Upper lobe of left lung (tissue), 5 donors: ENCODE measurements around a stretch of chr13.

GRCh38 chr13:109788919-109789239, 2.5 kb upstream of the IRS2 start:
- PRO-cap, 2 experiments = no peak in any of the 2 experiments
- RAMPAGE, long total RNA, 4 experiments = no peak in any of the 4 experiments

DNA sequence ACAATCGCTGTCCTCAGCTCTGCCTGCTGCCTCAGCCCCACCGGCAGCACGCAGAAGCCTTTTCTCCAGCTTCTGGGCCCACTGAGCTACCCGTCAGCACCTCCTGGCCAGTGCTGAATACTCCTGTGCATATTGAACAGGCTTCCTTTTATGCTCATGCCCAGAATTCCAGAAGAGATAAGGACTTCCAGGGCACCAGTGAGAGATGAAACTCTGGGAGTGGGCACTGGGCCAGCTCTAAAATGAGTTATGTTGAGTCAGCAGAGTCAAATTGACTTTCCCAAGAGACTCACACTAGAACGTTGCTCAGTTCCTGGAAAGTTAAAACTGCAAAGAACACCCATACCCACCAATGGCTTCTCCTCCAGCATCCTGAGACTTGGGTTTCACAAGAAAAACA, 119.2 kb downstream of the COL4A1 start:
- PRO-cap, 2 experiments = no peak in any of the 2 experiments
- RAMPAGE, long total RNA, 4 experiments = no peak in any of the 4 experiments

- PRO-cap, 2 experiments = no peak in any of the 2 experiments
- RAMPAGE, long total RNA, 4 experiments = no peak in any of the 4 experiments
These were observed 93.5 kb downstream of the COL4A1 start for GRCh38 chr13:110213569-110213843.

GRCh38 chr13:110262365-110262958, 44.5 kb downstream of the COL4A1 start:
- PRO-cap, 2 experiments = peak in 1 of 2 experiments; most common minus-strand start chr13:110262618 (in 1)
- RAMPAGE, long total RNA, 4 experiments = no peak in any of the 4 experiments

GRCh38 chr13:110293452-110293913, 13.5 kb downstream of the COL4A1 start:
- PRO-cap, 2 experiments = no peak in any of the 2 experiments
- RAMPAGE, long total RNA, 4 experiments = no peak in any of the 4 experiments

DNA sequence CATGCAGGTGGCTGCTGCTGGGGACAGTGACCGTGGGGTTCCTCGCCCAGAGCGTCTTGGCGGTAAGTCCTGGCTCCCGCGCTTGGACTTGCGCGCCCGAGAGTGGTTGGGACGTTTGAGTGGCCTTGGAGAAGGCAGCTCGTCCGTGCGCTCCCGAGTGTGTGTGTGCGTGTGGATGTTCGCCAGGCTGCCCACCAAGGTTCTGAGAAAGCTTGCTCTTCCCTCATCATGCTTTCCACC, 898 bp downstream of the COL4A2 start:
- PRO-cap, 2 experiments = peak in 1 of 2 experiments; most common plus-strand start position 109 of the sequence (in 1); most common minus-strand start position 58 of the sequence (in 1)
- RAMPAGE, long total RNA, 4 experiments = no peak in any of the 4 experiments

- PRO-cap, 2 experiments = no peak in any of the 2 experiments
- RAMPAGE, long total RNA, 4 experiments = no peak in any of the 4 experiments
These were observed 5.6 kb downstream of the COL4A2 start for GRCh38 chr13:110312500-110313266.

DNA sequence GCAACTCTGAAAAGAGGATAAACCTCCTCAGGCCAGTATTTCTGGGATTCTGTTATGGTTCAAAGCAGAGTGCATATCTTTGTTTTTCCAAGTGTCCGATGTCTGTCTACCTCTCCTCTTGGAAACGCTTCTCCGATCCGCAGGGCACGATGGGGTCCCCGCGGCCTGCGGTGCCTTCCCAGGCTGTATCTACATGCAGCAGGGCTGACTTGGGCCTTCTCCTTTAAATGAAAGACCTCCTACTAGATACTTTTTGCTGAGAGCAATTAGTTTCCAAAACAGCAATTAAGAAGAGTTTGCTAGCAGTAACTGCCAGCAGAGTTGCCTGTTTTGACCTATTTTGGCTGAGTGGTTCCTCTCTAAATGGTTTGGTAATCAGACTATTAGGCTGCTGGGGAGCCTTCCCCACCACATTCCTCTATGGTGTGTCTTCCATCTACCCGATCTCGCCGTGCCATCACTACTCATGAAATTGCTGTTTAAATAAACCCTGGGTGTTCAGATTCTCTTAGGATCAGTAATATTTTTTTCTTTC, 23.5 kb downstream of the COL4A2 start:
- PRO-cap, 2 experiments = no peak in any of the 2 experiments
- RAMPAGE, long total RNA, 4 experiments = no peak in any of the 4 experiments

DNA sequence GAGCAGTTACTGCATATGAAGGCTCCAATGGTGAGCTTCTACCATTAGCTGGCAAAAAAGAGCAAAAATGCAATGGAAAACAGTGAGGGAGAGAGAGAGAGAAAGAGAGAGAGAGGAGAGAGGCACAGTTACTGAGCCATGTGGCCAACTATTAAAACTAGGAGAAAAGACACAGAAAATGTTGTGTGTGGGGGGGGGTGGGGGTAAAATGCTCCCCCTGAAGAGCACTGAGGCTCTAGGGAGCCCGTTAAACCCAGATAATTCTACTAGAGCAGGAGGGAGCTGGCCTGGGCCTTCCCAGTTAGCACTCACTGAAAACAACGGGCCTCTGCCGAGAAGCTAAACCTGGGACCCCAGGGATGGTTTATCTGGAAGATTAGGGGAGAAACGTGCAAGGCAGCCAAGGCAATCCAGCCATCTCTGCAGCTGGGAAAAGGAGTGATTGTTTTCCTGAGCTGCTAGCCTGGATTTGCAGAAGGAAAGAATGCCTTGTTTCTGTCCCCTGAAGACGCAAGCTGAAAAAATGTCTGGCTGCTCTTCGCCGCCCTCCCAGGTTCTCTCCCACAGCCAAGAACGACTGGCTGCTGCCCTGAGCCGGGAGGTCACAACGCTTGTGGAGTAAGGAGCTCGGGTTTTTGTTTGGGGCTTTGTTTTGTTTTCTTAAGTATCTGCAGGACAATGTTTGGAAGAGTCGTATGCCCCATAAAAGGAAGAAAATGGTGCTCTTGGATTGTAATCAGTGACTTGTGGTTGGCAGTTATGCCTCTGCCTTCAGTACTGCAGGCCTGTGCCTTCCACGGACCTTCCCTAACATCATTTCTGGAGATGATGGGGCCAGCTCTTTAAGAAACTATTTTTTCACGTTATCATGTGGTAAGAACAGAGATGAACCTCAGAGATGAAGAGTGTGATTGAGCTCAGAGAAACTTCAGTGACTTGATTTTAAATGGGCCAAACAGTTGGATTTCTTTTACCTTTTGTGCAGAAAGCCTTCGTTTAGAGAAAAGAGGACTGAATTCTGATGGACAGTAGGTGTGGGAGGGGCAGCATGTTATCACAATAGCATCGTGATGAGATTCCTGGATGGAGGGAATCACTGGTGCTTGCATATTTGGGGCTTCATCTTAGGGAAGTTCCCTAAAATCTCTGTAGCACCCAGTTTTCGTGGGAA, 31.5 kb downstream of the COL4A2 start:
- PRO-cap, 2 experiments = peak in 1 of 2 experiments; most common minus-strand start position 313 of the sequence (in 1)
- RAMPAGE, long total RNA, 4 experiments = start-site peak on the plus strand in 1 of 4 experiments, centred at position 498 of the sequence, 9 reads per replicate

DNA sequence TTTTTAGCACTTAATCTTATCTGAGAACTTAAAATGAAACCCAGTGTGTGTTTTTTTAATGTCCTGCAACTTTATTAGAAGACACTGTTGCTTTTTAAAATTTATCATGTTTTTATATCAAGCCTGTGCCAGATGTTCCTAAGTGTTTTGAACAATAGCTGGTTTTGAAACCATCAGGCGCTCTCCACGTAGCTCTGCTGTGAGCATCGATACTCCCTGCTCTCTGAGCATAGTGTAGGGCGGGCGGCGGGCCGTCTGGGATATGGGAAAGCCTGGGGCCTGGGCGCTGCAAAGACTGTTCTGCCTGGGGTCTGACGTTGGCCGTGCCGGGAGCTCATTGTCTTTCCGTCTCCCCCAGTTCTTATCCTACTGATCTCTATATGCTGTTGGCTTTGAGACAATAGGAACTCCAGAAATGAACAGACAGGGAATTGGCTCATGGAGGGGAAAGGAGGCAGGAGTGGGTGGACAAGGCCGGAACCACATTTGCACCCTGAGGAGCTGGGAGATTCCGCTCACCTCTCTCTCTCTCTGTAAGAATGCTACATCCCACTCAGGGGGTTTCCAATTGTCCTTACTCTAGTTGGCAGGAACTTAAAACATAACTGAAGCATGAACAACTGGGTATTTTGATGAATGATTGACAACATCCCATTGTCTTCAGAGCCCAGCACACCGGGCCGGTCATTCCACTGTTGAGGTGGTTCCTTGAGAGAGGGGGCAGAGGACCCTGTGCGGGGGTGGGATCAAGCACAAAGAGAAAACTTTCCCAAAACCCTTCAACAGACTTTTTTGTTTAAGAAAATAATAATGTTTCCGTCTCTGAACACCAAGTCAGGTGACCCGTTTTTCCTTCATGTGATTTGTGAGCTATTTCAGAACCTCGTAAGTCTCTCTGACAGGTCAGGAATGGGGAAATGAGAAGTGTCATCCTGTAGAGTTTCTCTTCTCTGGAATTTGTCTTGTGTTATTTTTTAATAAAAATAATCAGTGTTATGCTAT, 64.7 kb downstream of the COL4A2 start:
- PRO-cap, 2 experiments = peak in 1 of 2 experiments; most common plus-strand start position 687 of the sequence (in 1)
- RAMPAGE, long total RNA, 4 experiments = no peak in any of the 4 experiments

- PRO-cap, 2 experiments = no peak in any of the 2 experiments
- RAMPAGE, long total RNA, 4 experiments = no peak in any of the 4 experiments
These were observed 90.5 kb downstream of the COL4A2 start for GRCh38 chr13:110397482-110398133.

GRCh38 chr13:110507103-110507726, 54.3 kb downstream of the RAB20 start:
- PRO-cap, 2 experiments = no peak in any of the 2 experiments
- RAMPAGE, long total RNA, 4 experiments = no peak in any of the 4 experiments

DNA sequence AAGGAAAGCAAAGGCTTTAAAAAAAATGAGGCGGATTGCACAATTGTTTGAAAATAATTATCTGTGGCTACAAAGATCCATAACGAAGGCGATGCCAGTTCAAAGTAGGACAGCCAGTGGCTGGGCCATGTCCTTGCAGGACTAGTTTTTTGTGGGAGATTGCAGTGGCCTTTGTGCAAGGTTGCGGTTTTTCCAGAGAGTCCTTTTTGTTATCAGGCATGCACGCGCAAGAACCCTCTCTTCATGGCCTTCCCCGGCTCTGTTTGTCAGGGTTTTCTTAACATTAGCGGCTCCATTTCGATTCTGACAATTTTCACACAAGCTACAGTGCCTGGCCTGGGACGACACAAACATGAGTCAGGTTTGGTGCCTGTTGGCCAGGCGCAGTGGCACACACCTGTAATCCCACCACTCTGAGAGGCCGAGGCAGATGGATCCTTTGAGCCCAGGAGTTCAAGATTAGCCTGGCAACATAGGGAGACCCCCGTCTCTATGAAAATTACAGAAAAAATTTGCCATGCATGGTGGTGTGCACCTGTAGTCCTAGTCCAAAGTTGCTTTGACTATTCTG, 1.8 kb upstream of the RAB20 start:
- PRO-cap, 2 experiments = no peak in any of the 2 experiments
- RAMPAGE, long total RNA, 4 experiments = no peak in any of the 4 experiments

GRCh38 chr13:110600455-110600825, 14.9 kb upstream of the NAXD start:
- PRO-cap, 2 experiments = no peak in any of the 2 experiments
- RAMPAGE, long total RNA, 4 experiments = no peak in any of the 4 experiments

DNA sequence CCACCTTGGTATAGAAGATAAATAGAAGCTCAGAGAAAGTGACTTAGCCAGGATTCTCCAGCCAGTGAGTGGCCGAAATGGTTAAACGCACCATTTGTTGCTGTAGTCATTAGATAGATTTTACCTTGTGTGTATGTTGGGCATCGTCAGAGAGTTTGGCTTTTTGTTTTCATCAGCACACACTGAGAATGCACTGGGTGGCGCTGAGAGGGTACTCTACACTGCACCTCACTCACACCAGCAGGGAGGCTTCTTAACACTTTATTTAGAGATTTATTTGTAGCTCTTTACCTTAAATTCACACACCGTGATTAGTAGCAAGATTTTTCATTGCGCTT, 1.4 kb downstream of the NAXD start:
- PRO-cap, 2 experiments = no peak in any of the 2 experiments
- RAMPAGE, long total RNA, 4 experiments = no peak in any of the 4 experiments

DNA sequence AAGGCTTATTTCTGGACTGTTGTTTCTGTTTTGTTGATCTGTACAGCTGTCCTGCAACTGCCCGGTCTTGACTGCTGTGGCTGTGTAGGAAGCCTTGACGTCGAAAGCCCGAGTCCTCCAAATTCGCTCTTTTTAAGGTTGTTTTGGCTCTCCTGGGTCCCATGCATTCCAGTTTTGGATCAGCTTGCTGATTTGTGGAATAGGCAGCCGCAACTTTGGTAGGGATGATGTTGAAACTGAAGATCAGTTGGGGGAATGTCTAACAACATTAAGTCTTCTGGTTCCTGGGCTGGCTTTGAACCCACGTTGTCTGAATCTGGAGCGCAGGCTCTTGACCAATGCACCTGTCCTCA, 15.5 kb downstream of the NAXD start:
- PRO-cap, 2 experiments = no peak in any of the 2 experiments
- RAMPAGE, long total RNA, 4 experiments = no peak in any of the 4 experiments

DNA sequence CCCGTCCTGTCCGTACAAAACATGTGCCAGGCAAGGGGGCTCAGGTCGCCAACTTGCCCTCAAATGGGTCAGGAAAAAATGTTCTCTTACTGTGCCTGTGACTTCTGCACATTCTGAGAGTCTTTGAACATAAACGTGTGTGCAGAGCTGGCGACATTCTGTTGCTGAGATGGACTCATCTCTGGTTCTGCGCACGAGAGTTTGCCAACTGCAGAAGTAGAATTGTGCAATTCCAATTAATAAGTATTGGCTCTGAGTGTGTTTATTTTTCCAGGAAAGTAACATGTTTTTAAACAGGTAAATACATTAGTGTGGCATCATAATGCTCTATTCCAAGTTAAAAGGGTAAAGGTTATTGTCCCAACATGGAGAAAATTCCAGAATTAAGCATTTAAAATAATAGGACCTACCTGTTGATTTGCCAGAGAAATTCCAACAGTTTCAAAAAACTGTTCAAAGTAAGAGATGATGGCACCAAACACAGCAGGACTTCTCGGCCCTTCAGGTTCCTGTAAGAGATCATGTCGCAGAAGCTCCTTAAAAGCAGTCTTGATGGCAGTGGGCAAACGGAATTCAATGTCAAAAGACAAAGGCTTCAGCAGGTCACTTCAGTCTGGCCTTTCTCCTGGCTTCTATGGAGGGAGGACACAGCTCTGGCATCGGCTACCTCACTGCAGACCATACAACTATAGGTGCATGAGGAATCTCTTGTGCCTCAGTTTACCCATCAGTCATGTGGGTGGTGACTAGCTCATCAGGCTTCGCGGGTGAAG, 28.8 kb downstream of the NAXD start:
- PRO-cap, 2 experiments = no peak in any of the 2 experiments
- RAMPAGE, long total RNA, 4 experiments = start-site peak on the minus strand in 1 of 4 experiments, centred at position 729 of the sequence, 7 reads per replicate

GRCh38 chr13:110712772-110713116, 756 bp upstream of the ING1 start:
- PRO-cap, 2 experiments = peak in 2 of 2 experiments; most common minus-strand start chr13:110712865 (in 1)
- RAMPAGE, long total RNA, 4 experiments = start-site peak on the minus strand in 1 of 4 experiments, at chr13:110712865-110712923 at its widest, 13 reads per replicate

DNA sequence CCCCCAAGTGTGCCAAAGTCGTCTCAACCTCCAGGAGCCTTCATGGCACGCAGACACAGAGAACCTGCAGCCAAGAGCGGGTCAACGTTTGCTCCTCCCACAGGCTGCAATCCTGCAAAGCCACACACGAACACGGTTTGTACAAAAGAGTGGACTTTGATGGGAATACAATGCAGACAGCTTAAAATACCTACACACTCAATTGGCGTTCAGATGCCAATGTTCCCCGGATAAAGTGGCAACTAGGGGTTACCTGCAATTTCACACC, 29.3 kb downstream of the ANKRD10 start:
- PRO-cap, 2 experiments = no peak in any of the 2 experiments
- RAMPAGE, long total RNA, 4 experiments = no peak in any of the 4 experiments

DNA sequence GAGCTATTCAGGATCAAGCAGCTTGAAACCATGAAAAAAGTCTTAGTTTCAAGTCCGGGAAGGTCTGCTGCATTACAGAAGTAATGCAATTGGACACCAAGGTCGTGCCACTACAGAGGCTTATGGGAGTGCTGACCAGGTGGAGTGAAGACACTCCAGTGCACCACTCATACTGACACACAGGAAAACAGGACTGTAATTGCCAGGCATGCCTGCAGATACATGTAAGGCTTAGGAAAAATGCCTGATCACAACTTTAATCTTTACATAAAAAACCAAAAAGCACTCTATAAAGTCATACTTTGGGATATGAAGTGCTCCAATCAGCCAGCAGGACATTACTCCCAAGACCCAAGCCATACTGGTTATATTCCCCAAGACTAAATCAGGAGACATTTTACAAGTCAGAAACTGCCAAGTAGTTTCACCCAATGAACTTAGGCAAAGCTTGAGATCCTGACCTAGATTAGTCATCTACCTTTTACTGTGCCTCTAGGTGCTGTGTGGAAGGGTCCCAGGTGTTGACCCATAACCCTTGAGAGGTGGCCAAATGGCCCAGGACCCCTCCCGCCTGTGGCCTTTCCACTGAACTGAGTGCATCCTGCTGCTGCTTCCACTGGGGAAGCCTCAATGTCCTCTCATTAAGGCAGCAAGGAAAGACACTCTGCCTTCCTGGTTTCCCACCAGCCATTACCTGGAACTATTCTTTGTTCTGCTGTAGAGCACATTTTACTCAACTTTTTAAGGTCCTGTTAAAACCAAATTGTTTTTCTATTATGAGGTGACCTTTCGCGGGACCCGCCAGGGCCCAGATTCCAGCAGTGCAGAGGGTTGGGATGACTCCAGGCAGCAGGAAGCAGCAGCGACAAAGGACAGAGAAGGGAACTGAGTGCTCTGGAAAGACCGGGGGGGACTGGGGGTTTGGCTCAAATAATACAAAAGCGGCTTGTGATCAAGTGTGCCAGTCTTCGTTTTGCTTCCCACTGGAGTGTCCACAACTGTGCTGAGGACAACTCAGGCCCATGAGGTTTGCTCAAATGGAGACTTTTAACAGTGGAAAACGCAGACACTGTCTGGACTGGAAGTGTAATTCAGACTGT, 27.3 kb downstream of the ANKRD10 start:
- PRO-cap, 2 experiments = no peak in any of the 2 experiments
- RAMPAGE, long total RNA, 4 experiments = no peak in any of the 4 experiments